H4 (cell line): ENCODE data around the gene RCBTB2.

DNA sequence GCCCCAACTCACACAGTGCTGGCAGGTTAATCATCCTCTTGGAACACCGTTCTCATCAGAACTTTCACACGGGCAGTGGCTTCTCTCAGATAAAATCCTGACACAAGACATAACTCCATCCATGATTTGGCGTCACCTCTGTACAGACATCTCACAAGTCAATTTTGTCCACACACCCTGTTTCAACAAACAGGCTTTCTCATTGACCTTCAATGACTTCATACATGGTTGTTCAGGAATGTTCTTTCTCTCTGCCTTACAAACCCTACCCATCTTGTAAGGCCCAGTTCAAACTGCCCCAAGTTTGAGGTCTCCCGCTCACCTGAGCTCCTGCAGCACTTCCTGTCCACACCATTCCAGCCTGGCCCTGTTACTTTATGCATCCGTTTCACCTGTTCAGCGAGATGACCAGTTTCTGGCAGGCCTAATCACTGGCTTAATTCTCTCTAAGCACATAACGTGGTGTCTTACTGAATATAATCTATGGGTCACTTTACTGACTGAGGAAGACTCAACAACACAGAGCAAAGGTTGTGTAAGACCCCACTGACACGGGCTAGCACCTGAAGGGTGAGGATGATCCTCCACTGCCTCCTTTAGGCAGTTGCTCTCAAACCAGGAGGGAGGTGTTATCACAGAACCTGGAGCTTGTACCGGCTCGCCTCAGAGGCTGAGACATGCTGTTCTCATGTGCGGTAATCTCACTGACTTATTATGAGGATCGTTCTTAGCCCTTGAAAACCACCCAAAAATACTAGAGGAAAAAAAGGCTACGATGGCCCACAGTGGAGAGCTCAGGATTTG is 28.5 kb downstream of the RCBTB2 start:
- RAMPAGE, long total RNA = no peak

DNA sequence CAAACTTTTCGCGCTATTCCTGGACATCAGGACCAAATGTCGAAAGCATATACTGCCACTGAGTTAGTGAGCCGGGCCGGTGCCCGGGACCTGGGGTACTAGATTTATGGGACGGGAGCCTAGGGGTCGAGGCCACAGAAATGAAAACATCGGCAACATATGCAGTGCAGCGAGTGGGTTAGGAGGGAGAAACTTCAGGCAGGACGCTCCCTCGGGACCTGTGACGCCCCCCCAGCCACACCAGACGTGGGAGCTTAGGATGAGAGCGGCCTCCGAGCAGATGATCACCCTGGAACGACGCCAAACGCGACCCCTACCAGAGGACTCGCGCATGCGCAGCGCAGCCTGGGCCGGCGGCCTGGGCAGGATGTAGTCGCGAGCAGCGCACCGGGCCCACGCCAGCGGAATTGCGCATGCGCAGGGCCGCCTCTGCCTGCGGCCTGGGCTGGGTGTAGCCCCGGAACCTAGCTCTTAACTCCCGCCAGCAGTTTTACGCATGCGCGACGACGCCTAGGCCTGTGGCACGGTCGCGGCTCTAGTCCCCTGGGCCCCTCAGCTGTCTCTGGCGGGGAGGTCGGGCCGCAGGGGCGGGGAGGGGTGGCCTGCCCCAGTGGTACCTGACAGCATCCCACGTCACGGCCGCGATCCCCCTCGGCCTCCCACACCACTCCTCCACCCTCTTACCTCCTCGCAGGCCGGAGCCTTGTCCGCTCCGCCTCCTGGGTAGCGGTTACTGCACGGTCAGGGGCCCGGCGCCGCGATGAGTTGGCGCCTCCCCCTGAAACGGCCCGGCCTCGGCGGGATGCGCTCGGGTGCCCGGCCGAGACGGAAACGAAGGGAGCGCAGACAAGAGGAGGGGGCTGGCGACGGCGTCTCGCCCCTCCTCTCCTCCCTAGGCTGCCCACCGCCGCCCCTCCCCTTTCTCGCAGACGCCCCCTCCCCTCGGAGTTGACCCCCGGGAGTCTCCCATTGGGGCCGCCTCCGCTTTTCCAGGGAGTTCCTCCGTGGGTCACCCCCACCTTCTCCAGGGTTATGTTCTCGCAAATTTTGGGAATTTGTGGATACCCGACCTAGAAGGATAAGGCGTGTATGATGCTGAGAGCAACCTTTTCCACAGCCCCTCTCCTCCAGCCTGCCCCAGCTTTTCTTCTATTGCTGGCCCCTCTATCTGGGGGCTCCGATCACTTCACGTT is at the start of gene RCBTB2:
Gene RCBTB2 (minus strand): TSS at position 737 of the 1,193 bp plus-strand sequence.
- RAMPAGE, long total RNA = no peak

GRCh38 chr13:48586373-48586880 is 53.5 kb upstream of the RCBTB2 start:
- RAMPAGE, long total RNA = no peak

GRCh38 chr13:48655089-48655694 is 1.5 kb downstream of the CYSLTR2 start:
- RAMPAGE, long total RNA = no peak

- RAMPAGE, long total RNA = no peak
These were observed 21.6 kb upstream of the FNDC3A start for GRCh38 chr13:48954078-48954524.

- RAMPAGE, long total RNA = no peak
These were observed 506 bp downstream of the SETDB2 start for GRCh38 chr13:49444582-49444977.

GRCh38 chr13:49465987-49467002 is 22.2 kb downstream of the SETDB2 start:
- RAMPAGE, long total RNA = no peak

DNA sequence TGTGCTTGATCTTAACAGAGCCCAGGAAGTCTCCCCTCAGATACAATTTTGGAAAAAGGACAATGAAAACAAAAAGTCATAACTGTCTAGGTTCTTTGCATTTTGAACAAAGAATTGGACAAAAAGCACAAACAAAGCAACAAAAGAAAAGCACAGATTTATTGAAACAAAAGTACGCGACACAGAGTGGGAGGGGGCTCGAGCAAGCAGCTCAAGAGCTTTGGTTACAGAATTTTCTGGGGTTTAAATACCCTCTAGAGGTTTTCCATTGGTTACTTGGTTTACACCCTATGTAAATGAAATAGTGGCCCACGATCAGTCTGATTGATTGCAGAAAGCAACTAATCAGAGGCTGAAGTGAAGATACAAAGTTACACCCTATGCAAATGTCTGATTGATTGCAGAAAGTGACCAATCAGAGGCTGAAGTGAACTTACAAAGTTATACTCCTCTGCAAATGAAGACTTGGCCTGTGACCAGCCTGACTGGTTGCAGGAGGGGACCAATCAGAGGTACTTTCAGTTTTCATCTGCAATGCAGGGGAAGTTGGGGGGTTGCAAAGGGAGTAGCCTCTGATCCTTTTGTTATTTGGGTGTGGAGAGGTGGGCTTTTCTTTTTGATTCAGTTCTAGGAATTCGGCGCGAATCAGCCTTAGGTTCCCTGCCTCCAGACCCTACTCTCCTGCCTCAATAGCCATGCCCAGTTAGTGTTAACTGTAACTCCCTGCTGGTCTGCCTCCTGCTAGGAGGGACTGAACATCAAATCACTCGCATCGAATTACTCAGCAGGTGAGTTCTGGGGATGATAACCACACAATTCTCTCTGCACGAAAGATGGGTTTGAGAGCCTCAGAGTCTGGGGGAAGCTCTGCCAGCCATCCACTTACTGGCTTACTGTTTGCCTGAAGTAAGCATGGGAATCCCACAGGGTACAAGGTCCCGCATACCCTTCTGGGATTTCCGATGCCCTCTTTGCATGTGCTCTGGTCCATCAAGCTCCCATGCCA is 7.3 kb downstream of the ARL11 start:
- RAMPAGE, long total RNA = no peak

DNA sequence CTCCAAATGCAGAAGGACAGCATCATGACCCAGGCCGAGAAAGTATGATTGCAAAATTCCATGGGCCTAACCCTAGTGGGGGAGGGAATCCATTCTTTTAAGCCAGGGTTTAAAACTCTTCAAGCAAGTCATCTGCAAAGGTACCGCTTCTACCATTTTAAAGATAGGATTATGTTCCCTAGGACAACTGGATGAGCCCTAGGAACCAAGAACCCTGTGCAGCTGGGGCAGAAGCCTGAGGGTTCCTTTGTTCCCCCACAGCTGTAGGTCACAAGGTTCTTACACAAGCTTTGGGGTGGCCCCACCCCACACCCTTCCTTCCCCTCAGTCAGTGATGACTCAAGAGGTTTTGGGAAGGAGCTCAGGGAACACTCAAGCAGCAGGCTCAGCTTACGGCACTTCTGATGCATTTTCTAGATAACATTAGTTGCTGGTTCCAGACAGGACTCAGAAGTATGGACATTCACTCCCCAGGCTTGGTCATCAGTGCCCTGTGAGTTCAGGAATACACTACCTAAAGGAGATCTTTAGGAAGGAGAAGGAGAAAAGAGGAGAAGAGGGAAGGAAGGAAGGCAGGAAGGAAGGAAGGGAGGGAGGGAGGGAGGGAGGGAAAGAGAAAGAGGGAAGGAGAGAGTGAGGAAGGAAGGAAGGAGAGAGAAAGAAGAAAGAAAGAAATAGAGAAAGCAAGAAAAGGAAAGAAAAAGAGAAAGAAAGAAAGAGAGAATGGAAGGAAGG is 13.7 kb downstream of the ARL11 start:
- RAMPAGE, long total RNA = no peak

GRCh38 chr13:49687701-49688074 is 3.6 kb downstream of the EBPL start:
- RAMPAGE, long total RNA = no peak

DNA sequence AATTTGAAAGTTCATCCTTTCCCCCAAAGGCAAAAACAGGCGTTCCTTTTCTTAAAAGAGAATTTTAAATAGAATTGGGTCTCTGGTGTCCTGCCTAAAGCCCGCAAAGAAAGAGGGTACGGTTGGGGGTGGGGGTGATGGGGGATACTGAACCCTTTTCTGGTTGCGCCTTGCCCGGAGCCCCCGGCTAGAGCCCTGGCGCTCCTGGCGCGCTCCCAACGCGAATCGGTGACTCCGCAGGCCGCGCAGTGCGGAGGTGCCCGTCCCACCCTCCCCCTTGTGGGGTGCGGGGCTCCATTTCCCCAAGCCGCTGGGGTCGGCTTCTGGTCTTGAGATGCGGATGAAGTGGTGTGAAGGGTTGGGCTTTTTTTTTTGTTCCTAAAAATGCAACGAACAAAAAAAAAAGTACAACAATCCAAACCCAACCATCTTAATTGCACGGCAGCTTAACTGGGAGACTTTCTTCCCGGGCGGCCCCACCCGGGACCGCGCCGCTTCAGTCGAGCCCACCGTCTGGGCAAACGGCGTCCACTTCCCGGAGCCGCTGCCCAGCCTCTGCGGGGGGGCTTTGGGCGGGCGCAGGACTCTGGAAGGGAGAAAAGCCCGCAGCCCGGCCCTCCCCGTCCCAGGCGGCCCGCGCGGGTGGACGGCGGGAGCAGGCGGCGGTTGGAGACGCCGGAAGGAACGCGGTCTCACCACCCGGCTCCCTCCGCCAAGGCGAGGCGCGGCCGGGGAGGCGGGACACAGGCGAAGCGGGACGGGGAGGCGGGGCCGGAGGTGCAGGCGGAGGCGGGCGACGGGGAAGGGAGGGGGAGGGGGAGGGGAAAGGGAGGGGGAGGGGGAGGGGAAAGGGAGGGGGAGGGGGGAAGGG is 533 bp upstream of the TRIM13 start:
- RAMPAGE, long total RNA = no peak

- RAMPAGE, long total RNA = no peak
These were observed 100.2 kb downstream of the KCNRG start for GRCh38 chr13:50115157-50116206.

DNA sequence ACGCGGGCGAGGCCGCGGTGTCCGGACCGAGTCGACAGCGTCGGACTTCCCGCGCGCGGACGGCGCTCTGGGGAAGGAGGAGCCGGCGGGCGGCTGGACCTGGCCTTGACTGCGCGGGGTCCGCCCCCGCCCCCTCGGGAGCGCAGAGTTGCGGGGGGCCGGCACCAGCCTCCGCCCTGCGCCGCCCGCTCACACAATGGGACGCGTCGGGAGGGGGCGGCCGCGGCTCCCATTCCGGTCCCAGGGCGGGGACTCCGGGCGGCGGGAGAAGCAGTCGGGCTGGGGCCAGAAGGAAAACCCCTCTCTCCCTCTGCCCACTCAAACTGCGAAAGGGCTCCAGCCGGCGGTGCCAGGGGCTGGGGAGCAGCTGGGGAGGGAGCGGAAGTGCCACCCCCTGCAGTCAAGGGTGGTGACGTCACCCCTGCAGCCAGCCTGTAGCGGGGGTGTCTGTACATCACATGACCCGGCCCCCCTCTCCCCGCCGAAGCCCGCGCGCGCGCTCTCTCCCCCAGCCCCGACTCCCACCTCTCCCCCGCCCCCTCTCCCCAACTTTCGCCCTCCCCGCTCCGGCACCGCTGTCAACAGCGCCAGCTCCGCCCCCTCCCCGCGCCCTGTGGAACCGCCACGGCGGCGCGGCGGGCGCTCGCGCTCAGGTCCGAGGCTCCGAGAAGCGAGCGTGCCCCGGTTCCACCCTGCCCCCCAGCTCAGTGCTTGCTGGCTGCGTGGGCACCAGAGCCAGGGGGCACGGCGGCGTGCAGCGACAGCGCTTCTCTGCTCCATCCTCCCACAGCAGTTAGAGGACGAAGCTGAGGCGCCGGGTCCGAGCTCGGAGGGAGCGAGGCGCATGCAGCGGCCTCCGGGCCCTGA is 109.1 kb downstream of the KCNRG start:
- RAMPAGE, long total RNA = no peak

GRCh38 chr13:50124953-50125442 is 109.8 kb downstream of the KCNRG start:
- RAMPAGE, long total RNA = no peak

GRCh38 chr13:50141105-50141507 is 125.9 kb downstream of the KCNRG start:
- RAMPAGE, long total RNA = no peak

GRCh38 chr13:50370378-50370619 is 355.1 kb downstream of the KCNRG start:
- RAMPAGE, long total RNA = no peak

GRCh38 chr13:50389588-50390314 is 374.5 kb downstream of the KCNRG start:
- RAMPAGE, long total RNA = no peak

- RAMPAGE, long total RNA = no peak
These were observed 359.1 kb downstream of the DLEU7 start for GRCh38 chr13:50484265-50484833.

GRCh38 chr13:50715252-50716006 is 128.1 kb downstream of the DLEU7 start:
- RAMPAGE, long total RNA = no peak

DNA sequence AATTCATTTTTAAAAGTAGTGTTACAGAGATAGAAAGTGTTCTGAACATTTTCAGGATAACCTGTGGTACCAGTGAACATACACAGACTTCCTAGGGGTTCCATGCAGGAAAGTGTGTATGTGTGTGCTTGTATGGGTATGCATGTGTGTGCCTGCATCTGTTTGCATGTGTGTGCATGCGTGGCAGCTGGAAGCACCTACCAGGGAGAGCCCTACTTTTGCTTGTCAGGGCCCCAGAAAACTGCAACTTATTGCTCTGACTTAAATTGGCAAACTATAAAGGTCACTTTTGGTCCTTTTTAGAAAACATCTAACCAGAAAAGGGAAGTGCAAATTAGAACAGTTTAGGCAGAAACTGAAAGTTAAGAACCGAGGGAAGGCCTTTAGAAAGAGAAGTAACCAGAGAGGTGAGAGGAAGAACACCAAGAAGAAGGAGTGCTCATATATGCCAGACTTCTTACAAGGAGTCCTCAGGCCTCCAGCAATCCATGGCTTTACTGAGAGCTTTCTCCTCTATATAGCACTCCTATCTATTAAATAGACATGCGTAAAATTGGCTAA is 32.5 kb downstream of the DLEU7 start:
- RAMPAGE, long total RNA = no peak